Pulmonary artery (tissue), 1 donor: ENCODE data around the genes RANBP9 and MCUR1.

- PRO-cap, result no peak
These were observed 12.9 kb upstream of the SIRT5 start for GRCh38 chr6:13561562-13561927.

- PRO-cap, result bidirectional peak, plus-strand start at chr6:13711777, minus-strand start at chr6:13711547; bidirectional peak, plus-strand start at chr6:13711913, minus-strand start at chr6:13711835; bidirectional peak, plus-strand start at chr6:13711989, minus-strand start at chr6:13711992
These were observed at the start of gene RANBP9 for GRCh38 chr6:13711465-13712404. RANBP9 (minus strand) TSS chr6:13711835.

GRCh38 chr6:13760883-13761566, 49.4 kb upstream of the RANBP9 start:
- PRO-cap, result no peak

GRCh38 chr6:13793790-13794546, 20.4 kb downstream of the MCUR1 start:
- PRO-cap, result no peak

- PRO-cap, result no peak
These were observed 3.3 kb downstream of the MCUR1 start for GRCh38 chr6:13810983-13811437.

- PRO-cap, result bidirectional peak, plus-strand start at chr6:13814709, minus-strand start at chr6:13814511
These were observed at the start of gene MCUR1 for GRCh38 chr6:13814390-13815019. MCUR1 (minus strand) TSS chr6:13814557.

DNA sequence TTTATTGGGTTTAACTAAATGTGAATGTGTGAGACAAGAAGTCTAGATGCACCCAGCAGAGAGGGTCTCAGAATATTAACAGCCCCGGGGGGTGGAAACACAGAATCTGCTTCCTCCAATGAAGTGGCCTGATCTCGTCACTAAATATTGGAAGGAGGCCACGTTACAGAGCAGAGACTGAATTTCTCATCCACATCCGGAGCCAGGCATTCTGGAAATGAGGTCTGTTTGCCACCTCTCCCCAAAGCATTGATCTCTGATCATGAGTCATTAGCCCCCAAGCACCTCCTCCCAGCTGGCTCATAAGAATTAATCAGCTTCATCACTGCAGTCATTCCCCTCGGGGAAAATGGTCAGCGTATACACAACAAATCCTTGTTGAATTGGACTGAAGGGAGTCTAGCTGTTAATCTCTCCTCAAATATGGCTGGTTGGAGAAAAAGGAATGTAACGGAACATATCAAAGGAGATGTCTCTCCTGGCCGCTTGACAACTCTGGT, 76.5 kb downstream of the RNF182 start:
- PRO-cap, result no peak

GRCh38 chr6:14118143-14118688, 644 bp downstream of the CD83 start:
- PRO-cap, result no peak

DNA sequence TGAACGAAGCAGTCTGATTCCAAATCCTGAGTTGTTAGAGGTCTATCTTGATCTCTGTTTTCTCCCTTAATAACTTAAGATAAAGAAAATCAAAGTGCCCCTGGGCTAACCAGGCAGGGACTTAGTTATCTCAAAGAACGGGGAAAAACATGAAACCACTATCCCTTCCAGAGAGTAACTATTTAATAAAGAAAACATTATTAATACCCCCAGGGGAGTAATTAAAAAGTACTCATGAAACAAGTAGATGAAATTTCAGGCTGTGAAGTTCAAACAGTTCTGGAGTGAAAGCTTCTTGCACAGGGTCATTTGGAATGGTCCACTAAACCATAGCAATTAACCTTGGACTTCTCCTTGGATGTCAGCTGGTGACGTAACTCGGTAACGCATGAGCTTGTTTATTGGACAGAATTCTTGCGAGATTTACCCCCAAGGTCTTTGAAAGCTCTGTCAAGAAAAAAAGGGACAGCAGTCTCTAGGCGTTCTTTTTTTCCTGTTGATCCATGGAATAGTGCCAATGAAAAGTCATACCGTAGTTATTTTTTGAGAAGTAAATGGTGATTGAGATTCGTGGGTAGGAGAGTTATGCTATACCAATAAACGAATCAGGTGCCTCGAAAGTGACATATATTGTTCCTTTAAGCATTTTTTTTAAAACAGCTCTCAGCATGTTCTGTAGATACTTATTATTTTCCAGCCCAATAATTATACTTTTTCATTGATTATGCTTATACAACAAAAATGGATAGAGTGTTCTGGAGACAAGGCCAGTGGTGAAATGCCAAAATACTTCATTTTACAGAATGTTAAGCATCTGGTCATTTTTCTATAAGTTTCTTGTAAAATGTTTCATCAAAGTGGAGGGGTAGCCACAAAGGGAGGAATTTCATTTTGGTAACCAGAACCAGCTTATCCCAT, 2.3 kb downstream of the CD83 start:
- PRO-cap, result no peak

DNA sequence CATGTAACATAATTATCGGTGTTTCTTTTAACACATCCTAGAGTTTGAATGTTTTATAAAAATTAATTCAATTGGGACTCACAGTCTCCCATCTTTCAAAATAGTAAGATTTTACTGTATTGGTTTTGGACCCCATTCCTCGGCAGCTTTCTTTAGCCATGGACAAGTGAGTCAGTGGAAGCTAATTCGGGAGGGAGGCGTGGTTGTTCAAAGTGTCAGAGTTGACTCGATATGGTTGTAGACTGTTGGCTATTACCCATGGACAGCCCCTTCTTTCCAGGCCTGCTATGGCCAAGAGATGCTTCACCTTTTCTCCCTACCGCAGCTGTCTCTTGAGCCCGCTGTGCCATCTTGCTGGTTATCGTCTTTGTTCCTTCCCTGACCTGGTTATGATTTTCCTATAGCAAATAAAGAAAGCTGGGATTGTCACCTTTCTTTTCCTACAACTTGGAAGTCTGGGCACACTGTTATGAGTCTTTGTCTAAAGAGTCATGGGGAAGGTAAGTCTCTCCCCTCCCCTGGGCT, 243.0 kb downstream of the CD83 start:
- PRO-cap, result no peak

DNA sequence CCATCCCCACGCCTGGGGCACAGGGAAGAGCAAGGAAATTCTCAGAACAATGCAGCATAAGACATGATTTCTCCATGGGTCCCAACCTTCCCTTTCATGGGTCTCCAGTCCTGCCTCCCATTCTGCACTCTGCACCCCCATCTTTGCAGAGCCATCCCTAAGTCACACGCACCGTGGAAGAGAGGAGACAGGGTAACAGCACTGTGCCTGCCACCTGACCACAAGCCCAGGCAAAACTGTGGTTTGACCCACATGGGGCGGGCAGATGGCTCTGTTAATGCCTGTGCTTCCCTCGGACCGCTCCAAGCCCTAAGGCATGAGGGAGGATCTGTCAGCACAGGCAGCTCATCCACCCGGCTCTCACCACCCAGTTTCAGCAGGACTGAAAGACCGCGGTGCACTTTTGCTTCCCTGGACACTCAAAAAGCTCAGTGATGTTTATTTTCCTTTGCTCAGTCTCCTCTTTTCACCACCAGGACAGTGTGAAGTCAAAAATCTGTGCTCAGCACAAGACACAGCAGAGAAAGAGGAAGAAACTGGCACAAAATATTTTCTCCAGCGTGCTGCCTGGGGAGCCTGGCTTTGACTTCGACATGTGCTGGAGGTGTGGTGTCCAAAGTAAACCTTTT, 441.9 kb upstream of the JARID2 start:
- PRO-cap, result no peak

- PRO-cap, result no peak
These were observed 368.9 kb upstream of the JARID2 start for GRCh38 chr6:14876649-14877768.

DNA sequence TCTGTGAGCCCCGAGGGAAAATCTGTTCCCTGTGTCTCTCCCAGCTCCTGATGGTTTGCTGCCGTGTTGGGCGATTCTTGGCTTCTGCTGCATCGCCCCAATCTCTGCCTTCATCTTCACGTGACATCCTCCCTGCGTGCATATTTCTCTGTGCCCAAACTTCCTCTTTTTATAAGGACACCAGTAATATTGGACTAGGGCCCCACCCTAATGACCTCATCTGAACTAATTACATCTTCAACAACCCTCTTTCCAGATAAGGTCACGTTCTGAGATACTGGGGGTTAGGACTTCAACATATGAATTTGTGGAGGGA, 355.7 kb upstream of the JARID2 start:
- PRO-cap, result no peak

DNA sequence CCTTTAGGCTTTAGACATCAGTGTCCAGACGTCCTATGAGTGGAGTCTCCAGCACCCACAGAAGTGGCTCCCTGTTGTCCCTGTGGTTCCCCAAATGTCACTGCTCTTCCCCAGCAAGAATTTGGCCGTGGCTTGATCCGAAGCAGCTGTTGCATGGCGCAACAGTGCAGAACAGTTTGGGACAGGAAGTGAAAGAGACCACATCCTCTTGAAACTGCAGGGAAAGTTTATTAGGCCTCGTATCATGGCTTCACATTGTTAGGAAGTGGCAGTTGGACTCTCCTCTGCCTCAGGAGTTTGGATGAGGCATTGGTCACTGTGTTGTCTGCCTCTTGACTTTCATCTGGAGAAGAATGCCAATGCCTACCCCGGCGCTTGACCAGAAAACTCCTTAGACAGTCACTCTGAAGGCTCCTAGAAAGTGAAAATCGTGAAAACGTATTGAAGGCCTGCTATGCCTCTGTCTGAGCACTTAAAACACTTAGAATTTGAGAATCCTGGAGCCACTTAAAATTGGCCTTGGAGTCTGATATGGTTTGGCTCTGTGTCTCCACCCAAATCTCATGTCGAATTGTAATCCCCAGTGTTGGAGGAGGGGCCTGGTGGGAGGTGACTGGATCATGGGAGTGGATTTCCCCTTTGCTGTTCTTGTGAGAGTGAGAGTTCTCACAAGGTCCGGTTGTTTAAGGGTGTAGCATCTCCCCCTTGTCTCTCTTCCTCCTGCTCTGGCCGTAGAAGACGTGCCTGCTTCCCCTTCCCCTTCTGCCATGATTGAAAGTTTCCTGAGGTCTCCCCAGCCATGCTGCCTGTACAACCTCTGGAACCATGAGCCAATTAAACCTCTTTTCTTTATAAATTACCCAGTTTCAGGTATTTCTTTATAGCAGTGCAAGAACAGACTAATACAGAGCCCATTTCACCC, 334.9 kb upstream of the JARID2 start:
- PRO-cap, result no peak

- PRO-cap, result no peak
These were observed 324.6 kb upstream of the JARID2 start for GRCh38 chr6:14921080-14921780.

- PRO-cap, result no peak
These were observed 278.9 kb upstream of the JARID2 start for GRCh38 chr6:14966797-14967557.

GRCh38 chr6:15248458-15249660, 3.0 kb downstream of the JARID2 start:
- PRO-cap, result bidirectional peak, plus-strand start at chr6:15248855, minus-strand start at chr6:15248683

DNA sequence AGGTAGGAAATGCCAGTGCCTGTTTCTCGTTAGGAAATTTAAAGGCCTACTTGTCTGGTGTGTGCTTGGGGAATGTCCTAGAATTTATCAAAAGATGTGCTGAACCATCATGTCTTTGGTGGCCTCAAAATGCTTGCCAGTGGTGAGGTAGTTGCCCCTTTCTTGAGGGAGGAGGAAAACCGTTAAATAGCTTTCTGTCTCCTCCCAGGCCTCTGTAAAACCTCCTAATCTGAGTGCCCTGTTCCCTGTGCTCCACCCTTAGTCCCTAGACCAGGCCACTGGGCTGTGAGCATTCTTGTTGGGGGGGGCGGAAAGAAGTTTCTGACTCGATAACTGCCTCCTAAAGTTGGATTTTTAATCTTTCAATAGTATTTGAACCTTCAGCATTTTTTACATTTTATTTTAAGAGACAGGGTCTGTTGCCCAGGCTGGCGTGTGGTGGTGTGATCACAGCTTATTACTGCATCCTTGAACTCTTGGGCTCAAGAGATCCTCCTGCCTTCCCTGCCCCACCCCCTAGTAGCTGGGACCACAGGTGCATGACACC, 23.2 kb downstream of the JARID2 start:
- PRO-cap, result no peak

DNA sequence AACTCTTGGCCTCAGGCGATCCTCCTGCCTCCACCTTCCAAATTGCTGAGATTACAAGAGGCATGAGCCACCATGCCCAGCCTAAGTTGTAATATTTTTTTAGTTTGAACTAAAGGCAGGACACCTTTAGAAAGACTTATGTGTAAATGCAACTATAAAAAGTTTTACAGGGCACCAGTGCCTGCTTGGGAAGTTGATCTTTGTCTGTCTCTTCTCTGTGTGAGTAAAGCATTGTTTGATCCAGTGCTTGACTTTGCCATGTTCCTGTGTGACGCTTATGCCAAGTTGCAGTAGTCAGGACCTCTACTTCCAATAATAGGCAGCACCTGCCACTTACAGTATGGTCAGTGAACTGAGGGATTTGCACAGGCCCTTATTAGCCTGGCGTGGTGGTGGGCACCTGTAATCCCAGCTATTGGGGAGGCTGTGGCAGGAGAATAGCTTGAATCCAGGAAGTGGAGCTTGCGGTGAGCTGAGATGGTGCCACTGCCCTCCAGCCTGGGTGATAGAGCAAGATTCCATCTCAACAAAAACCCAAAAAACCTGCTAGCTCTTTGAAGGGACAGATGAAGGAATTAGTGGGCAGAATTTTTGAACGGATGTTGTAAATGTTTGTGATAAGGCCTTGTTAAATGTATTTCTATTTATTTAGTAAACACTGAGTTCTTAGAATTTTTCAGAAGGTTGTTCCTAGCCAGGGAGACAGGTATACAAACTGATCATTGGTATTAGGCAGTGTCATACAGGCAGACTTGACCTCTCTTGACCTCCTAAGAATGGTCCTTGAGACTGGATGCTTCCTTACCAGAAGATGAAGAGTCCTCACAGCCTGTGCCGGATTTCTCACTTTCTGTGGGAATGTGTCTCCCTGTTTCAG, 47.3 kb downstream of the JARID2 start:
- PRO-cap, result no peak

- PRO-cap, result no peak
These were observed 62.8 kb downstream of the JARID2 start for GRCh38 chr6:15308397-15309289.